ENCODE data around the gene MRFAP1L1.

DNA sequence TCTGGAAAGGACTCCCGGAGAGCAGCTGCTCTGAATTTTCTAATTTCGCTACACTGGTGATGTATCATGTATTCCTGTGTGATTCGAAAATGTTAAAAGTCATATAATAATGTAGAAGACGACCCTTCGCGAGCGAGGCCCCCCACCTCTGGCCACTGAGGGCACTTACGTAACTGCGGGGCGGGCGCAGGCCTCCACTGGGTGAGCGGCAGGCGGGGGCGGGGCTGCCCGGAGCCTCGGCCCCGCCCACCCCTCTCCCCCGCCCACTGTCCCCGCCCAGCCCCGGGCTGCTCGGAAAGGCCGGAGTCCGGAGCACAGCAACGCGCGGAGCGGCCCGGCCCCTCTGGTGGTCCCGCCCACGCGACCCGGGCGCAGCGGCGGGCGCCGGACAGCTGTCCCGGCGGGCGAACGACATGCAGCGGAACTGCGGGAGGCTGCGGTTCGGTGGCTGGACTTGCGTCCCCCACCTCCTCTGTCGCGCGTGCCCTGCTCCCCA is 21.4 kb upstream of the JAKMIP1 start:
- PRO-cap, 5 experiments, result no peak in any of the 5 experiments
- RAMPAGE, long total RNA, 2 experiments, result no peak in any of the 2 experiments
- RRBS, result 1% methylated on average over 5 of the region's 49 CpGs

DNA sequence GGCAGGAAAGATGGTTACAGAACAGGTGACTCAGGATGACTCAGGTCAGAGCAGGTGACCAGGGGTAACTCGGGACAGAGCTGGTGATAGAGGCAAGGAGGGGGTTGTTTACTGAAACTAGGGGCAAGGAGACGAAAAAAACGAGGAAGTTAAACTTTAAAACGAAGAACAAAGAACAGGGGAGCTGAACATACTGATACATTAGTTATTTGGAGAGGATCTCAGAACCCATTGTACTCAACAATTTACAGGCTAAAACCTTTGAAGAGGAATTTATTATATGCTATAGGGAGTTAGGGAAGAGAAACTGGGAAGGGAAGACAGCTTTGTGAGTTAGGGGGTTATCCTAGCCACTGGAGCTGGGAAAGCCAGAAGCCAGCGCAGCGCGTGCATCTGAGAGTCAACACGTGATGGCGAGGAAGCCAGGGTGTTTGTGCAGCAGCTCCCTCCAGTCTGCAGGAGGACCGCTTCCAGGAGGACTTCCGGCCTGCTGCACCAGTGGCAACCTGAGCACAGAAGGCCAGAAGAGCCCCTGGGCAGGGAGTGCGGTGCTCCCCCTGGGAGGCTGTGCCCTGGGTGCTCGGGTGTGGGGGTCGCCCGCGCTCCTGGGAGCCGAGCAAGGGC is 24.6 kb upstream of the WFS1 start:
- PRO-cap, 5 experiments, result no peak in any of the 5 experiments
- RAMPAGE, long total RNA, 2 experiments, result no peak in any of the 2 experiments
- RRBS, result no CpG with 5 or more reads among the region's 17 CpGs

- PRO-cap, 5 experiments, result no peak in any of the 5 experiments
- RAMPAGE, long total RNA, 2 experiments, result no peak in any of the 2 experiments
- RRBS, result 4% methylated on average over 53 of the region's 99 CpGs
These were observed 1.8 kb downstream of the PPP2R2C start for GRCh38 chr4:6470323-6471404.

- PRO-cap, 5 experiments, result no peak in any of the 5 experiments
- RAMPAGE, long total RNA, 2 experiments, result no peak in any of the 2 experiments
- RRBS, result no CpG with 5 or more reads among the region's 12 CpGs
These were observed 3.0 kb downstream of the MRFAP1 start for GRCh38 chr4:6643132-6644228.

- PRO-cap, 5 experiments, result no peak in any of the 5 experiments
- RAMPAGE, long total RNA, 2 experiments, result no peak in any of the 2 experiments
- RRBS, result no CpG with 5 or more reads among the region's 18 CpGs
These were observed 5.7 kb upstream of the S100P start for GRCh38 chr4:6687802-6688633.

DNA sequence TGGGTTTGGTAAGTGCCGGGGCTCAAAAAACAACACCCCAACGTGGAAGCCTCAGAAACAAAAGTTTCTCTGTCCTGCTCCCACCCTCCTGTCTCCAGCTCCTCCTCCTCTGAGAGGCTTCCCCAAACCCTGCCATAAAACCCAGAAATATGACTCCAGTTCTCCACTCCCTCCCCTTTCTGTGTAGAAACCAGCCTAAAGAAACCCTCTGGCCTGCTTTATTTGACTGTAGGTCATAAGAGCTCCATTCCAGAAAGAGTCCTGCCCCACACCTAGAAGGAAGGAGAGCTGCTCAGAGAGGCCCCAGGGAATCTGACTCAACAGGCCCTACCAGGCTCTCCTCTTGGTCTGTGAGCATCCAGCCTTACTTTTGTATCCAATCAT is 886 bp upstream of the S100P start:
- PRO-cap, 5 experiments, result no peak in any of the 5 experiments
- RAMPAGE, long total RNA, 2 experiments, result no peak in any of the 2 experiments
- RRBS, result no CpG with 5 or more reads among the region's 2 CpGs

DNA sequence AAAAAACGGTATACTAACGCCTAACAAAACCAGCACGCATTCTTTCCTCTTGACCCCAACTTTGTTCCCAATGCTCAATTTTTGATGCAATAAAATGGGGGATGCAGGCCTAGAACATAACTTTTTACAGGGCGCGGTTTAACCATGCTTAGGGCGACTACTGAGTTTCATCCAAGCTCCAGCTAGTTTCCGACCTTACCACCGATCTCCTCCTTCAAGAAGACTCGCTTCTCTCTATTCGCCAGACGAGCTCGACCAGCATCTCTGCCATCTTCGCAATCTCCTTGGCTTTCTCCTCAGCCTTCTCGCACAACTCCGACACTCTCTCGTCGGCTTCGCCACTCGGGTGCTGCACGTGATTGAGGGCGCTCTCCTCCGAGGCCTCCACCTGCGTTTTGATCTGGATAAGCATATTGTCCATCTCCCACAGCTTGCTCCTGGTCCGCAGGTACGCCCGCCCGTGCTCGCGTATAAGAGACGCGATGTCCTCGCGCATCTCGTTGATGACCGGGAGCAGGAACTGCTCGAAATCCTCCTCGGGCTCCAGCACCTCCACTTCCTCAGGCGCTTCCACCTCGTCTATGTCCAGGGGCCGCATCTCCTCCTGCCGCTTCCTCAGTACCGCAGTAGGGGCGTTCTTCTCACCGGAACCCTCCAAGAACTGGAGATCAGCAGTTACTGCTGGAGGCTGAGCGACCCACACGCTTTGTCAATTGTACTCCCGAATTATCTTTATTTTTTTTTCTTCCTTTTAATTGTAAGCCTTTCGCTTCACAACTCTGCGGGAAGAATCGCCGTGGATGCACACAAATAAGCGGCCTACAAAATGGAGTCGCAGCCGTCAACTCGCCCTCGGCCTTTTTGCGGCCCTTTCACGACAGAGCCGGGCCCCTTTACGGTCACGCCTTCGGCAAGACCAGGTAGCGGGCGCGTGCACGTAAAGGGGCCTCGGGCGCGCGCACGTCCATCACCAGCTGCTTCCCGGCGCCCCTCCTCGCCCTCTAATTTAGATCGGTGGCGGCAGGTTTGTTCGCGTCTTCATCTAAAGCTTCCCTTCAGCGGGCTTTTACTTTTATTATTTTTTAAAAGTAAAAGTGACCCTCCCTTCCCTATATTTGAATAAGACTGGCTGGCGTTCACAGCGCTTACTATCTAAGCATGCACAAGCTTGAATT is at the start of gene MRFAP1L1:
TSS of gene MRFAP1L1 (minus strand) at position 834 of the 1,175 bp plus-strand sequence.
- PRO-cap, 5 experiments, result peak in 5 of 5 experiments; most common plus-strand start position 940 of the sequence (in 3); most common minus-strand start position 863 of the sequence (in 2)
- RAMPAGE, long total RNA, 2 experiments, result start-site peak on the minus strand in 2 of 2 experiments, centred at positions 806 to 815 of the sequence, 18 to 191 reads per replicate
- RRBS, result 2% methylated on average over 10 of the region's 81 CpGs

DNA sequence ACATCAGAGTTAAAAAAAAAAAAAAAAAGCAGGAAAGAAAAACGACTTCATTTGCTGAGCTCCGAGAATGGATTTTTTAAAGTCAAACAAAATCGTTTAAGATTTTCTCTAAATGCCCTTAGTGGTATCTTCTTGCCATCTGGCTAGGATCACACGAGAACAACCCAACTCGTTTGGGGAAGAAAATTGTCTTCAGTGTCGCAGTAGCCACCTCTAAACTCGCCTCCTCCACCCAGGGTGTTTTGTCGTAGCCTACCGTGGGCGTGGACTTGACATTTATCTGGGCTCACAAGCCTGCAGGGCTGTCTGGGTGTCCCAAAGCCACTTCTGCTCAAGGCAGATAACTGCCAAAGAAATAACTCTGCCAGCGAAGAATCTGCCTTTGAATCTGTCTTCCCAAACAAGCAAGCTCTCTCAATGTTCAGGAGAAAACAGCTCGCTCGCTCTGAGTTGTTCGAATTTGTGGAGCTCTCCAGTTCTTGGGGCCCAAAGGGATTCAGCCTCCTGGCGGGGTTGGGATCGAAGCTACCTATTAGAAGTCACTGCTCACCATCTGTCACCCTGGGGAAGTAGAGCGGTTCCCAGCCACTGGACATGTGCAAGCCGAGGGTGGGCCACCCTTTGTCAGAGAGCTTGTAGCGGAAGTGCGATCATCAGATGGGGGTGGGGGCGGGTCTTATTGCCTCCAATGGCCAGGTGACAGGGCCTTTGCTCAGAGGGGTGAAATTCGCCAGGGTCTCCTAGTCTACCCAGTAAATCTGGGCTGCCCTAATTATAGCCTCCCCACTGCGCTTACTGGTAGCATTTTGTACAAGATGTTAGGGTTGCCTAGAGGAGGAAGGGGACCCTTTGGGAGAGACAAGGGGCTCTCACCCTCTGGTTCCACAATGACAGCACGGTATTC is 14.8 kb downstream of the BLOC1S4 start:
- PRO-cap, 5 experiments, result no peak in any of the 5 experiments
- RAMPAGE, long total RNA, 2 experiments, result no peak in any of the 2 experiments
- RRBS, result no CpG with 5 or more reads among the region's 24 CpGs

GRCh38 chr4:6749262-6749996 is 33.1 kb upstream of the KIAA0232 start:
- PRO-cap, 5 experiments, result peak in 4 of 5 experiments; most common plus-strand start chr4:6749716 (in 4); most common minus-strand start chr4:6749458 (in 2)
- RAMPAGE, long total RNA, 2 experiments, result no peak in any of the 2 experiments
- RRBS, result no CpG with 5 or more reads among the region's 20 CpGs

- PRO-cap, 5 experiments, result no peak in any of the 5 experiments
- RAMPAGE, long total RNA, 2 experiments, result no peak in any of the 2 experiments
- RRBS, result no CpG with 5 or more reads among the region's 14 CpGs
These were observed 11.7 kb downstream of the KIAA0232 start for GRCh38 chr4:6793827-6794997.

GRCh38 chr4:6955403-6956041 is 45.9 kb downstream of the TBC1D14 start:
- PRO-cap, 5 experiments, result no peak in any of the 5 experiments
- RAMPAGE, long total RNA, 2 experiments, result no peak in any of the 2 experiments
- RRBS, result no CpG with 5 or more reads among the region's 10 CpGs

DNA sequence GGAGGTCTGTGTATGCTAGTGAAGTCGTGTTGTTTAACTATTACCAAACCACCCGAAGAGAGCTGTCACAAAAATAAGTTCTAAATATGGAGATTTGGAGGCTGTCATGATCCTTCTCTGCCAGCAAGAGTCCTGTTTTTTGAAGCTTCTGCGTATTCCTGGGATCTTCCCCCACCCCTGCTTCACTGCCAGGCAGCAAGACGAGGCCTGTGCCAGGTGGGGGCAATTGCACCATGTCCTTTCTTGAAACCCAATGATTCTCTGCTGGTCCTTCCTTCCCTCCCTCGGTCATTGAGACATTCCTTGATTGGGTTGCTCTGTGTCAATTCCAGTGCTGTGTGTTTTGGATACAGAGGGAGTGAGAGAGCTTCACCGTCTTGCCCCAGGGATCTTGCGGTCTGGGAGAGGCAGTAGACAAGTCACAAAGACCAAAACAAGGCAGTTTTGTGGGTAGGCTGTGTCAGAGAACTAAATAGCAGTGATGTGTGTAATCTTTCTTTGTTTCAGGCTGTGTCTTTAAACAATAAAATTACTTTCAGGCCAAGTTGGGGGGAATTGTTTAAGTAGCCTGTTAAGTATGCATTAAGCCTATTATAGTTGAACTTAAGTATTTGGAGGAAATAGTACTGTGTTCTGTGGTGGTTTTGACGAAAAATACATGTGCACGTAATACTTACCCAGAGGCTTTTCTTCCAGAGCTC is 38.5 kb downstream of the CCDC96 start:
- PRO-cap, 5 experiments, result no peak in any of the 5 experiments
- RAMPAGE, long total RNA, 2 experiments, result no peak in any of the 2 experiments
- RRBS, result no CpG with 5 or more reads among the region's 9 CpGs

GRCh38 chr4:7014583-7015206 is 28.1 kb downstream of the CCDC96 start:
- PRO-cap, 5 experiments, result peak in 3 of 5 experiments; most common plus-strand start chr4:7015086 (in 3); most common minus-strand start chr4:7014895 (in 1)
- RAMPAGE, long total RNA, 2 experiments, result no peak in any of the 2 experiments
- RRBS, result no CpG with 5 or more reads among the region's 15 CpGs

GRCh38 chr4:7045892-7046256 is 2.7 kb downstream of the TADA2B start:
- PRO-cap, 5 experiments, result no peak in any of the 5 experiments
- RAMPAGE, long total RNA, 2 experiments, result no peak in any of the 2 experiments
- RRBS, result 81% methylated on average over 5 of the region's 15 CpGs

- PRO-cap, 5 experiments, result no peak in any of the 5 experiments
- RAMPAGE, long total RNA, 2 experiments, result no peak in any of the 2 experiments
- RRBS, result no CpG with 5 or more reads among the region's 14 CpGs
These were observed 110.0 kb downstream of the PSAPL1 start for GRCh38 chr4:7324623-7325201.

- PRO-cap, 5 experiments, result peak in 4 of 5 experiments; most common minus-strand start chr4:7539831 (in 4)
- RAMPAGE, long total RNA, 2 experiments, result no peak in any of the 2 experiments
- RRBS, result no CpG with 5 or more reads among the region's 13 CpGs
These were observed 104.9 kb upstream of the PSAPL1 start for GRCh38 chr4:7539518-7540170.

DNA sequence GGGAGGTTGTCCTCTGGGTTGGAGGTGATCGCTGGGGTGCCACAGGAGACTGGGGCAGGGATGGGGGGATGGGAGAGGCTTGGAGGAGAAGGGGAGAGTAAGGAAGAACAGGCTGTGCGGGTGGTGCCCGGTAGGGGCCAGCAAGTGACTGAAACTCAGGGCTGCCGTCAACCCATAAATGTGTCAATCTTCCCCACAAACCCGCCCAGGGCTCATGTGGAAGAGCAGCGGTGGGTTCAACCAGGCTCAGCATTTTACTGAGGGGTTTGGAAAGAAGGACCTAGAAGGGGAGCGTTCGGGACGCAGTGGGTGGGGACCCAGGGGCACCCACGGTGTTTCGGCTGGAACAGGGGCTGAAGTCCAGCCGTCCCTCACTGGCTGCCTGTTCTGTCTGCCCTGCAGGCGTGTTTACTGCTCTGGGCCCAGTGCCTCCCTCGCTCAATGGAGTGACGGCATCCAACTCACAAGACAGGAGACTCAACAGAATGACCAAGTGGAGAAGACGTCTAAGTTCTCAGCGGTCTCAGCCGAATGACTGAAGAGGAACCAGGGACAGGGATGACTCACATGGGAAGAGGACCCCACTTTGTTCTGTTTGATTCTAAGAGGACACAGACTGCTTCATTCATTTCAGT is 167.7 kb downstream of the AFAP1 start:
- PRO-cap, 5 experiments, result no peak in any of the 5 experiments
- RAMPAGE, long total RNA, 2 experiments, result no peak in any of the 2 experiments
- RRBS, result no CpG with 5 or more reads among the region's 18 CpGs

DNA sequence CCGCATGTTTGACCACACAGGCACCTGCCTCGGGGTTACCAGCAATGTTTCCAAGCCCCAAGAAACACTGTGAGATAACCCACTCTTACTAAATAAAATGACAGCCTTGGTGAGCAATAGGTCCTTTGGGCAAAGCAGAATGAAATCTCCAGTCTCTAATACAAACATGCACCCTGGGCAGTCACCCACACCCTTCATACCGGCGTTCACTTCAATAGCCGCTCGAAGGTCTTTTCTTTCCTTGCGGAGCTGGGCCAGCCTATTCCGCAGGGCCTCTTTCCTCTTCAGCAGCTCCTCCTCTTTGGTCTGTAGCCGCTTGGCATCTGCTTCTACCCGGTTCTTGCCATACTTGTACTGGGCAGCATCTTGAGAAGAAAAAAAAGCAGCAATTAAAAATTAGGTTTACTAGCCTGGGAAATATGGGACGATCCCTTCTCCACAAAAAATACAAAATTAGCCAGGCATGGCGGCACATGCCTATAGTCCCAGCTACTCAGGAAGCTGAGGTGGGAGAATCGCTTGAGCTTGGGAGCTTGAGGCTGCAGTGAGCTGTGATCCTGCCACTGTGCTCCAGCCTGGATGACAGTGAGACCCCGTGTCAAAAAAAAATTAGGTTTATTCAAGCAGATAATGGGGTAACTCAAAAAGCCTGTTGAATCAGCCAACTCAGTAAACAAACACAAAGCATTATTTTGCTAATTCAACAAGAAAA is 165.0 kb downstream of the AFAP1 start:
- PRO-cap, 5 experiments, result no peak in any of the 5 experiments
- RAMPAGE, long total RNA, 2 experiments, result no peak in any of the 2 experiments
- RRBS, result no CpG with 5 or more reads among the region's 14 CpGs

GRCh38 chr4:7805958-7806621 is 133.6 kb downstream of the AFAP1 start:
- PRO-cap, 5 experiments, result no peak in any of the 5 experiments
- RAMPAGE, long total RNA, 2 experiments, result no peak in any of the 2 experiments
- RRBS, result no CpG with 5 or more reads among the region's 19 CpGs

DNA sequence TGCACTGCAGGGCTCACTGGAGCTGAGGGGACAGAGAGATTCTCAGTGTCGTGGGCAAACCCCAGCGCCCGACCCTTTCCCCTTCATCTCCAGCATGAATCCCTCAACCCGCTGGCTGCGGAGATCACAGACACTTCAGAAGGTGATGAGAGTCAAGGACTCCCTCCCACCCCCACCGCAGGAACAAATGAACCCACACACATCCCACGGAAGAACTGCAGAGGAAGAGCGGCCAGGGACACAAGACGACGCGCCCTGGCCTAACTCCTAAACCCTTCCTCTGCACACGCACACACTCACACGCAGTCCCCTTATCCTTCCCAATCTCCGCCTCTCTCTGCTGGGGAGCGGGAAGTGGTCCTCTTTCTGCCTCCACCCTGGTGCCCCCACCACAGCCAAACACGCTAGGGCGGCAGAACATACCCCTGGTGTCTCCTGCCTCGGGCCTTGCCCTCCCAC is 128.5 kb downstream of the AFAP1 start:
- PRO-cap, 5 experiments, result no peak in any of the 5 experiments
- RAMPAGE, long total RNA, 2 experiments, result no peak in any of the 2 experiments
- RRBS, result no CpG with 5 or more reads among the region's 18 CpGs

All from liver (tissue), 9 donors.